ENCODE measurements around the gene MID1IP1.

DNA sequence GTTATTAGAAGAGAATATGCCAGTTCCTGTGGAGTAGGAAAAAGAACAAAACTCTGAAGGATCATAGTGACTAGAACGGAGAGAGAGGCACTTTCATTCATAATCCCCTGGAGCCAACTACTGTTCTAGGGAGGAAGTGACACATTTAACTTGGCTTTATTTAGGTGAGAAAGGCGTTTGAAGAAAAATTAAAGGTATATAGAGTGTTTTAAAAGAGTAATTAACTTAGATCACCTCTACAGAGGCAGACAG, 1.7 kb downstream of the LANCL3 start:
- PRO-cap = unidirectional peak, minus-strand start at position 119 of the sequence

GRCh38 chrX:38233819-38234406, 13.2 kb upstream of the SRPX start:
- PRO-cap = no peak

DNA sequence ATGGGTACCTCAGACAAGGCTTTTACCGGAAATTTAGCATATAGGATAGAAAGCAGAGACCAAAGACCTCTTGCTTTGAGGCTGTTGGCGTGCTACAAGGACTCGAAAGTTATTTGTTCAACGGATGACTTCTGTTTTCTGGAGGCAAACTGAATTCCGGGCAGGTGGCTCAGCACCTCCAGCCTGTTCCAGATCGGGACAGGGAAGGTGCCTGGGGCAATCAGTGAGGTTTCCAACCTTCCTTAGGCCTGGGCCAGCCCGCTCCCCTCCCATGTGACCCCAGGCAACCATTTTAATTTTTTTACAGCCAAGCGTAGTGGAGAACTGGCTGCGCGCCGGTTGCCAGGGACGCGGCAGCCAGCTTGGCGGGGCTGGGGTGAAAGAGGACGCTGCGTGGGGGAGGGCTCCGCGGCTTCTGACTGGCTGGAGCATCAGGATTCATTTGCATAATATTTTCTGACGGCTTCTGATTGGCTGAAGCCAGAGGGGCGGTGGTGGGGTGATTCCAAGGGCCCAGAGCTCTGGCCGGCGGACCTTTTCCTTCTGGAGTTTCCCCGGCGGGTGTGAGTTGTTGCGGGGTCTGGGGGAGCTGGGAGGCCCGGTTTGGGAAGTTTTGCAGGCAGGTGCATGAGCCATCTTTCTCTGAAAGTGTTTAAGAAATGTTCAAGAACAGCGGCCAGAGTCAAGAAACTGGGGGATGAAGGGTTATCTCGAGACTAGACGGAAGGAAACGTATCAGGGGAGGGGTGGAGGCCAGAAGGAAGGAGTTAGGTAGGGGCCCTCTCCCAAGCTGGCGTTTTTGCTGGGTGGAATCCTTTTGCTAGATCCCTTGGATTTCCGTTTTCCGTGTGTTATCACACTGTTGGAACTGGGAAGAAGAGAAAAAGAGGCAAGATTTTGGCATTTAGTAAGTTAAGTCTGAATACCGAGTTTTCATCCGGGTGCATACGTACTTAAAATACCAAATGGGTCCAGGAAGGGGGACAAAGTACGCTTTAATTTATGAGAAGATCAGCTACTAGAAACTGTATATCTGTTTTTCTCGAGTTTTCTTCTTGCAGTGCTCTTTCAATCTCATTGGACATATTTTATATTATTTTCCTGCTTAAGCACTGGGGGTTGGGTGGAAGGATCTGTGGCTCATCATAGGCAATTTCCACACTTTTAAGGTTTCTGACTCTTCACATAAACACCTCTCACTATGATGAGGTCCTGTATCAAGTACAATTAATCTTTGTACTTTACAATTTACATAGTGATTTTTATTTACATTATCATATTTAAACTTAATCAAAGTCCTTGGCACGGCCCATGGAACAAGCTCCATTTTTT, at the start of gene MID1IP1:
Gene MID1IP1 (plus strand): TSS at position 535 of the 1,332 bp plus-strand sequence.
- PRO-cap = unidirectional peak, plus-strand start at position 546 of the sequence; unidirectional peak, plus-strand start at position 761 of the sequence; unidirectional peak, plus-strand start at position 796 of the sequence

GRCh38 chrX:38806794-38807407, 5.6 kb downstream of the MID1IP1 start:
- PRO-cap = no peak

GRCh38 chrX:38816094-38816694, 14.9 kb downstream of the MID1IP1 start:
- PRO-cap = no peak

DNA sequence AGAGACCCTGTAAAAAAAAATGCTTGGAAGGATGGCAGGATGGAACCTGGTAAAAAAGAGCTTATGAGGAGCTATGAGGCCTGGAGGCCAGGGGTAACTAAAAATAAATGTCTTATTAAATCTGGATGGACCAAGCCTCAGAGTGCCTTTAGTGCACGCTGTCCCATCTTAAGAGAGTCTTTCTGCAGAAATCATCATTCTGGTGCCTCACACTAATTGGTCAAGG, 525.8 kb downstream of the BCOR start:
- PRO-cap = no peak

DNA sequence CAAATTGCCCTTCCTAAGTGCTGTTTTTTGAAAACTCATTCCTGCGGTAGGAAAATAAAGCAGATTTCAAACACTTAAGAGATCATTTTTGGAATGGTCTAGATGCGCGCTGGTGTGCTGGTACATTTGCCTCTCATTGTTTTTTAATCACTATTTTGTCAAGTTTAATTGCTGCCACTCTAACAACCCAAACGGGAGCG, 520.1 kb downstream of the BCOR start:
- PRO-cap = no peak

GRCh38 chrX:40061944-40063243, 35.4 kb downstream of the BCOR start:
- PRO-cap = no peak

GRCh38 chrX:40083231-40083921, 14.4 kb downstream of the BCOR start:
- PRO-cap = no peak

- PRO-cap = unidirectional peak, plus-strand start at chrX:40095845; unidirectional peak, plus-strand start at chrX:40095882
These were observed 2.2 kb downstream of the BCOR start for GRCh38 chrX:40095589-40095905.

- PRO-cap = unidirectional peak, plus-strand start at chrX:40104821
These were observed 6.9 kb upstream of the BCOR start for GRCh38 chrX:40104476-40105174.

DNA sequence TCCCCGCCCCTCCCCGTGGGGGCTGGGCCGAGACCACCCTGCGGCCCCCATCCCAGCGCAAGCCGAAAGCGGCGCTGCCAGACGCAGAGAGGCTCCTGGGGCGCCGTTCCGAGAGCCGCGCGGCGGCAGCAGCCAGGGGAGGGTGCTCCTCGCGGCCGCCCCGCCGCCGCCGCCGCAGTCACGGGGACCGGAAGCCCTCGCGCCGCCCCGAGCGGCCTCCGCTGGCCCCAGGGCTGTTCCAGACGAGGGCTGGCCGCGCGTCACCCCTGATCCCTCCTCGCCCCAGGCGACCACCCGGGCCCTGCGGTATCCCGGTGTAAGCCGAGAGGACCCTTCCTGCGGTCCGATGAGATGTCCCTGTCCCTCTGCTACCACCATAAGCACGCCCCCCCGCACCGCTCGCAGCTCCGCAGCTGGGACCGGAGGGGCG, 7.4 kb upstream of the BCOR start:
- PRO-cap = bidirectional peak, plus-strand start at position 236 of the sequence, minus-strand start at position 130 of the sequence

DNA sequence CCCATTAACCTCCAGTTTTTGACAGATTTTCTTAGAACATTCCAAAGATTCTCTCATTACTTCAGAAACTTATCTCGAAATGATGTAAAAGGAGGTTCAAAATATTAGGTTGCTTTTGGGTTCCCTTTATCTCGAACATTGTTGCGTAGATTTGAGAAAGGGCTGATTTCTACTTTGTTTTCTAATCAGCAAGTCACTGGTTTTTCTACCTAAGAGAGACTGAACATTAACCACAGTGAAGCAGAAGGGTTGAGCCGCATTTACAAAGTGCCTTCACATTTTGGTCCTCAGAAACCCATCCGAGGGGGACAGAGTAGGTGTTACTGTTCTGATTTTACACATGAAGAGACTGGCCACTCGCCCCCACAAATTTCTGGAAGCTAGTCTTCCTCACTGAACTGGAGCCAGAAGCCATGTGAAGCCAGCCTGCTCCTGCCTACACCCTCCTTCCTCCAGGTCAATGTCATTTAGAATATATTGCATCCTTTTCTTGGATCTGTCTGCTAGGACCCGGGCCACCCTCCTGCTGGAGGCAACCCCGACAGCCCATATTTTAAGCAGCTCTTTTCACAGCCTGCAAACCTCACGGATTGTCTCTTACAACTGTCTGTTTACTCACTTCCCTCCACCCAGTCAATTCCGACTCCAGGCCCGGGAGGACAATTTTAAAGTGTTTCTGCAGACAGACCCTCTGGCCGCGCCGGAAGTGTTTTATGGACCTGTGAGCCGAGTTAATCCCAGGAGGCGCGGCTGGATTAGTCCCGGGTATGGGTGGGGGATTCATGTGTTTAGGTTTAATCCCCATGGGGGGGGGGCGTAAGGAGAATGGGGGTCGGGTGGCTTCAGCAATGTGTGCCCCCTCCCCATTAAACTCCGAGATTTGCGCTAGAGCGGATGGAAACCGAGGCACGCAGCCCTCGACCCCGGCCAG, 73.2 kb upstream of the BCOR start:
- PRO-cap = no peak

- PRO-cap = no peak
These were observed 104.6 kb upstream of the BCOR start for GRCh38 chrX:40202286-40202867.

DNA sequence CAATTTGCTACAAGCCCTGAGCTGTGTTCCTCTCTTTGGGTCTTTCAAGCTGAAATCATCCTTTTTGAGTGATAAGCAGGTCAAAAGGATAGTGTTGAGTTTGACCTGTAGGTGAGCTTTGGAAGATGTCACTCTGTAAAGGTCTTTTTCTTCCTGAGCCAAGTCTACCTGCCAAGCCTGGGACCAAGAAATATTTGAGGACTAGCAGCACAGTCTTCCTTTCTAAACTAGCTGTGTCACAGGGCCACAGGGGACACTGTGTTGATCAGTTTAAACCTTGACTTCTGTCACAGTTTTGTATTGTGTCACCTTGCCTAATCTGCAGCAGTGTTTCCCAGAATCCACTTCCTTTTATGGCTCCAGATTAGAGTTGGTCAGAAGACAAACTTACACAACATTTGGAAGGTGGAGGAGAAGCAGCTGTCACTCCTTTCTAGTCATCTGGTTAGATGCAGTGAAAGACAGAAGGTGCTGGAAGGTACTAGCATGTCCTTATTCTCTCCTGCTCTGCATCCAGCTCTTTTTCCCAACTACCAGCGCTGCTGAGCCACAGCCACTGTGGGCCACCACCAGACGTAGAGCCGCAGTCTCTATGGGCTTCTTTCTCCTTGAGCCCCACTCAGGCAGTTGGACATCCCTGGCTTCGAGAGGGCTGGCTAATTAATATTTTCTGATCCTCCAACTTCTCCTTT, 143.1 kb upstream of the BCOR start:
- PRO-cap = no peak

- PRO-cap = no peak
These were observed 10.7 kb downstream of the CXorf38 start for GRCh38 chrX:40636337-40637310.

DNA sequence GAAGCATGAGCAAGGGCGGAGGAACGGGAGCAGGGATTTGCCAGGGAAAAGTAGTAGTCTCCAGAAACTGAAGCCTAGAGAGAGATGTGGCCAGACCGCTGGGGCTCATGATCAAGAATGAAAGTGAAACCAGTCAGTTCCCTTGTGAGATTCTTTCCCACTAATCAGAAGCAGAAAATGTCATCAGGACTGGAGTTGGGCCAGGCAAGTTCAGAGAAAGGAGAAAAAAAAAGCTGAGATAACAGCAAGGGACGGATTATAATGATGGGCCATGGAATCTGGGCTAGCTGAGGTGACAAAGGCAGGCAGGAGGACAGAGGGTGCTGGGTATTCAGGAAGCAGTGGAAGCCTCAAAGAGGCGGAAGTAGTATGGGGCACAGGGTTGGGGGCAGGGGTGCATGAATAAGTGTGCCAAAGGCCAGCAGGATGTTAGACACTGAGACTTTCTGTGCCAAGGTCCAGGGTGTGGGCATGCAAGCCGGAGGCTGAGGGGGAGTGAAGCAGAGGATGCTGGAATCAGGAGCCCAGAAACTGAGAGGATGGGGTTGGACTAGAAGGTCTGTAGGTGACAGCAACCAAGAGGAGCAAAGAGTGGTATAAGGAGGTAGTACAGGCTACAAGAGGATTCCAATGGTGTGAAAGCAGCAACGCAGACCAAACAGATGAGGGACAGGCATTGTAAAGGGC, 2.4 kb downstream of the CXorf38 start:
- PRO-cap = bidirectional peak, plus-strand start at position 167 of the sequence, minus-strand start at position 119 of the sequence; unidirectional peak, plus-strand start at position 527 of the sequence

DNA sequence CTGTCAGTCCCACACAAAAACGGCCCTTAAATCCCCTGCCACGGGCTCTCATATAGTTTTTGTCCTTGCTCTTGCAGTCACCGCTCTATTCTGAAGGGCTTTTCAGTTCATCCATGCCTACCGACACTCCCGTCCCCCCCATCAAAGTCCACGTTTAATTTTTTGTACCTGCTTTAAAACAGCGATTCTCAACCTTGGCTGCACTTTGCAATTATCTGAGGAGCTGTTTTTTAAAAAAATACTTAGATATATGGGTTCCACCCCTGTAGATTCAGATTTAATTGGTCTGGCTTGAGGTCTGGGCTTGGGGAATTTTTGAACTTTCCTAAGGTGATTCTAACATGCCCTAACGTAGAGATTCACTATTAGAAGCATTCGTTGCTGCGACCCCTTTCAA, 998 bp upstream of the MED14 start:
- PRO-cap = no peak

DNA sequence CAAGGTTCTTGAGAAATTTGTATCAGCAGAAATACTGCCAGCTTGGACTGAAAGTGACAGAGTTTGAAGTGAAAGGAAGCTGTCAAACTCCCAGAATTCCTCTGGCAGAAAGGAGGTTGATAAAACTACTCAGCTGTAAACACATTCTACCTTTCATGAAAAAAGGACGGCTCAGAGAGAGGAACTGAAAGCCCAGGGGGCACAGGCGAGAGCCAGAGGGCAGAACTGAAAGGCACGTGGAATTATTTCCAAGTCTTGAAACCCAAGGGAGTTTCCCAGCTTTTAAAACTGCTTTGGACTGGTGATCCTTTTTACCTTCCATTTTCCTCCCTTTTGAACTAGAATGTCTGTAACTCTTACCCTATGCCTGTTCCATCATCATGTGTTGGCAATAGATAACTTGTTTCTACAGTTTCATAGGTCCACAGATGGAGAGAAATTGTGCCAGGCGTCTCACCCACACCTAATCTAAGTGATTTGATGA, 14.6 kb upstream of the MED14 start:
- PRO-cap = no peak

- PRO-cap = no peak
These were observed 62.6 kb upstream of the USP9X start for GRCh38 chrX:41022600-41023117.

Data from cardiac septum (tissue), 1 donor.